Neuron (in vitro differentiated cells): ENCODE measurements around a stretch of chr19.

GRCh38 chr19:18932036-18932924, 8.7 kb downstream of the HOMER3 start:
- PRO-cap, result no peak

- PRO-cap, result no peak
Measured at GRCh38 chr19:18946636-18947463, 5.8 kb upstream of the HOMER3 start.

DNA sequence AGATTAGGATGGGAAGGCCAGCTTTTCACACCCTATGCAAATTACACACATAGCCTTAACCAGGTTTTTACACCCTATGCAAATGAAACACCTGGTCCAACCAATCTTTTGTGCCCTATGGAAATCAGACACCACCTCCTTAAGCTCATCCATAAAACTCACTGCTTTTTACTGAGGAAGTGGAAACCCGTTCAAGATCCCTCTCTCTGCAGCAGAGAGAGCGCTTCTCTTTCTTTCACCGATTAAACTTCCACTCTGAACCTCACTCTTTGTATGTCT, 25.3 kb upstream of the HOMER3 start:
- PRO-cap, result no peak

DNA sequence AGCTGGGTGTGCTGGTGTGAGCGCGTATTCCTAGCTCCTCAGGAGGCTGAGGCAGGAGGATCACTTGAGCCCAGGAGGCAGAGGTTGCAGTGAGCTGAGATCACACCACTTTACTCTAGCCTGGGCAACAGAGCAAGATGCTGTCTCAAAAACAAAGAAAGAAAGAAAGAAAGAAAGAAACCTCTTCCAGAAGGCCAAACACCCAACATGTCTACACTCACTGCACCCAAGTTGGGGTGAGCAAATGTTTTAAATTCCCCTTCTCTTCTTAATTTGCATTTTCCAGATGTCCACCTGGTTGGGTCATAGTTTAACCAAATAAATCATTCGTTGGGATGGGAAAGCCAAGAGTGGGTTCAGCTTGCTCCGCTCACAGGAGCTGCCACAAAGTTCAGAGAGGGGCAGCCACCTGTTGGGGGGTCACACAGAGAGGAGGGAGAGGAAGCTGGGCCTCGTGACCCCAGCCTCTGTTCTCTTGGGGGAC, 2.6 kb downstream of the MEF2B start:
- PRO-cap, result no peak

DNA sequence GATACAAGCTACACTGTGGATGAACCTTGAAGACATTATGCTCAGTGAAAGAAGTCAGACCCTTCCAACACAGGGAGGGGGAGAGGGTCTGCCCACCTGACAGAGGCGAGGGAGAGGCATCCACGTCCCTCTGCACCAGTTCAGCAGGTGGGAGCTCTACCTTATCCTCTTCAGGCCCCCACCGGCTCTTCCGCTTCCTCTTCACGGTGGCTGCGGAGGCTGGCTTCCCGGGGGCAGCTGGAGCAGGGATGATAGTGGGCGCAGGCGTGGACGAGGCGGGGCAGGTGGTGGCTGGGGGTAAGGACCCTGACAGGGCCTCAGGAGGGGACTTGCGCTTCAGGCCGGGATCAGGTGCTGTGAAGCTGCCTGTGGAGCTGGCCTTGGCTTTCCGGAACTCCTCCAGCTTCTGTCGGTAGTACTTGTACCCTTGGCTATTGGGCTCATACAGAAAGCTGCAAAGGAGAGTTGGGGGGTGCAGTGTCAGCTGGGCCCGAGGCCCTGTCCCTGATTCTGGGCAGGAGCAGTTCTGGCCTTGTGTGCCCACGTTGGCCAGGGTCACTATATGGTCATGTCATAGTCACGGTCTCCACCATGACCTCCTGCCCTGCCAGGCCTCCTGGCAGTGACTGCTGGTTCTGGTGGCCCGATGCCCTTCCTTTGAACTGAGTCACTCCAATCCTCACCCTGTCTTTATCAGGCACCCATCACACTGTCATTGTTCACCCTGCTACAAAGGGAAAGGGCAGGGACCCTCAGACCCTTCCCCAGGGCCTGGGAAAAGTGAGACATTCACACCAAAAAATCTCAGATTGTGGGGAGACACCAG, 23.2 kb downstream of the SUGP1 start:
- PRO-cap, result no peak

- PRO-cap, result no peak
Measured at GRCh38 chr19:19390107-19390761, 15.2 kb upstream of the GATAD2A start.

GRCh38 chr19:19403045-19403917, 2.2 kb upstream of the GATAD2A start:
- PRO-cap, result no peak

DNA sequence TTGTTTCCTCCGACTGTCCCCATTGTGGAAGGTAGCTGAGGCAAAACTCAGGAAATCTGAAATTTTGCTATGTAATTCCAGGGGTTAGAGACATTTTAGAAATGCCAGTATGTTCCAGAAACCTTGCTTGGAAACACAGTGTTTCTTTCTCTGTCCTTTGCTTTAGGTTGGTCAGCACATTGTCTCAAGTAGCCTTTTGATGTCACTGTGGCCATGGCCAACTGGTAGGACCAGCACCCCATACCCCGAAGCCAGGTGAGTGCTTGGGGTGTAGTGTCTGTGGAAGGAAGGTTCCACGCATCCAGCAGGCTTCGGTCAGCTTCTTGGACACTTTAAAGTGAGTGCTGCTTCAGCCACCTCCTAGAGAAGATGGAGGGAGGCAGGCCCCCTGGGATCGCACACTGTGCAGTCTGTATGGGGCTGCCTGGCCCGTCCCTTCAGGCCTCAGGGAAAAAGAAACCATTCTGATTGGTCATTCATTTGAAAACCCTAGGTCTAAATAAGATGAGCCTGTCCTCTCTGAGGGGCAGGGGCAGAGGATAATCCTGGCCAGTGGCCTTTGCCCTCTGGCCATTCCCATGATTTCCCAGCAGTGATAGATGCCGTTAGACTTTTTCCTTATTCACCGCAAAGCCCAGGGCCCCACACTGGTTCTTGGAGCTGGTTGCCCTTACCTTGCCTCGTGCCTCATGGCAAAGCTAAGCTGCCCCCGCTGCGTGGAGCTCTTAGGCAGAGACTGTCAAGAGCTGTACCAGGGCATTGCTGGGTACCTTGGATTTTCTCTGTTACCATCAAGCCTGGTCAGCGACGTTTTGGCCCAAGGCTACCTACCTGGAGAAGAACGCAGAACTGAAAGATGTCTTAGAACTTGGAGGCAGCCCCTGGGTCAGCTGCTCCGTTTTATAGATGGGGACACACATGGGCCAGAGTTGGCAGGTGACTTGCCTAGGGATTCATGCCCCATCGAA, 30.8 kb downstream of the GATAD2A start:
- PRO-cap, result no peak

DNA sequence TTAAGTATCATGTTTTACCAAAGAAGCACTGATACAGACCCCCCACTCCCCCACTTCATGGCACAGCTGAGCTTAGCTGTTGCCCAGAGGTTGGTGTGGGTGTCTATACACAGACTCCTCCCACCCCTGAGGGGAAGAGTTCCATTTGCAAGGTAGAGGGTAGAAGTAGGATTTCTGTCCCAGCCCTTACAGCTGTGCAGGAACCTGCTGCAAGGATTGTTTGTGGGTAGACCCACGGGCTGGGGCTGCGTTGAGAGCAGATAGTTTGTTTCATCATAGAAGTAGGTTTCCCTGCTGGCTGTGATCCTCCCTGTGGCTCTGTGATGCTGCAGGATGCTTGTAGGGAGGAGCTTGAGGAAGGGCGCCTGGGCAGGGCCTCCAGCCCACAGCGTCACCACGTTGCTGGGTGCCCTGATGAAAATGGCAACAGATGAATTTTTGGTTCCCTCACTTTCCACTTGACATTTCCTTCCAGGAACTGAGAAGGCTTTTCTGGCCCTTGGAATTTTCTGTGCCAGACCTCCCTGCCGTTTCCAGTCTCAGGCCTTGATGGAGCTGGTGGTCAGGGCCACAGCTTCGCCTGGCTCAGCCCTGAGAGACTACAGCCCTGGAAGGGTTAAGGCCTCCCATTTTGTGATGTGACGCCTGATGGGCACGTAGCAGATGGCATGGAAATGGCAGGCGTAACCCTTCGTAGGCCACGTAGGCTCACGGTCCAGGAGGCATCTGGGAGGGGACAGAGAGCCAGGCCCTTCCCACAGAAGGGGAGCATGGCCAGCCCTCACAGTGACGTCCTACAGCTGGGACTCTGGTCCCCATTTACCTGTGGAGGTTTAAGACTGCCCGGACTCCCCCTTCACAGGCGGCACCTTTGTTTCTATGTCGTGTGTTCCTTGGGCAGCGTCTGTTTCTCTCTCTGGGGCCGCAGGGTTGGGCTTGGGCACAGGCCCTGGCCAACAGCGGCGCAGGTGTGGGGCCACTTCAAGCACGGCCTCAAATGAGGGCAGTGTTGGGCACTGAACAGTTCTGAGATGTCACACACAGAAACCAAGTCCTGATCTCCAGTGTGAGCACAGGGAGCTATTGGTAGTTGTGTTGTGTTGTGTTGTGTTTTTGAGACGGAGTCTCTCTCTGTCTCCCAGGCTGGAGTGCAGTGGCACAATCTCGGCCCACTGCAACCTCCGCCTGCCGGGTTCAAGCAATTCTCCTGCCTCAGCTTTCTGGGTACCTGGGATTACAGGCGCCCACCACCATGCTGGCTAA, 42.3 kb downstream of the GATAD2A start:
- PRO-cap, result no peak

- PRO-cap, result no peak
Measured at GRCh38 chr19:19452930-19453711, 47.6 kb downstream of the GATAD2A start.

GRCh38 chr19:19463598-19464121, 51.7 kb downstream of the TSSK6 start:
- PRO-cap, result no peak

- PRO-cap, result bidirectional peak, plus-strand start at chr19:19464662, minus-strand start at chr19:19464489
Measured at GRCh38 chr19:19464404-19464770, 51.0 kb downstream of the TSSK6 start.

DNA sequence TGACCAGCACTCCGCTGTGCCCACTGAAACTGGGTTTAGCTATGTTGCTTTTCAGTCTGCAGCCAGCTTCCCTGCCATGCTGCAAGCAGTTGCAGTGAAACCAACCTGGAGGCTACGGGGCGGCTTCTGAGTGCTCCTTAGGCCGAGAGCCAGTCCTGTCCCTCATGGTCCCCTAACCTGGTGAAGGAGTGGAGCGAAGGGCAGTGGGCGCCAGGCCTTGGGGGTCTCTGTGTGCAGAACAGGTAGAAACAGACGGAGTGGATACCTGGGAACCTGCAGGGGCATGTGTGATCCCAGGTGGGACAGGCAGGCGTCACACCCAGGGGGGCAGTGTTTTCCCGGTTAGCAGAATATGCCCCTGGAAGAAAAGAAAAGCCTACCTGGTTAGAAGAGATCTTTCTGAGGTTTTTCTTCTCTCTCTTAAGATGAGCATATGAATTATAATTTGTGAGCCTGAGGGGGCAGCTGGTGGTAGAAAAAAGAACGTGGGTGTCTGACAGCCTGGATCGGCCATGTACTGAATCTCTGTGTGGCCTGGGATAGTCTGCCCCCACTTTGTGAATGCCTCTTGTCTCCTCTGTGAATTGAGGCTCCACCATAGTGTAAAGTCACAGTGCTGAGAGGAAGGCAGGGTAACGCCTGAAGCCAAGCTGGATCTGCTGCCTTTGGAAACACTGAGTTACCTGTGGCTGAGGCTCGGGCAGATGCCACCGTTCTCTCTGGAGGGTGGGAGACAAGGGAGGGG, 38.7 kb downstream of the TSSK6 start:
- PRO-cap, result no peak

DNA sequence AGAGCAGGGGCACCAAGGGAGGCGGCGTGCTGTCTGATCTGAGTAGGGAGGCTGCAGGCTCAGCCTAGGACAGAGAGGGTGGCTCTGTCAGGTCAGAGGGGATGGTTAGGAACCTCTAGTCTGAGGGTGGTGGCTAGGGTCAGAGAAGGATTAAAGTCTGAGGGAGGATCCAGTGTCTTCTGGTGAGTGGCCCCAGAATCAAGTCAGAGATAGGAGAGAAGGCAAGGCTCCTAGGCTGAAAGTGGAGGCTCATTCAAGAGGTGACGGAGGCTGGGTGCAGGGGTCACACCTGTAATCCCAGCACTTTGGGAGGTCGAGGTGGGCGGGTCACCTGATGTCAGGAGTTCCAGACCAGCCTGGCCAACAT, 1.9 kb upstream of the CILP2 start:
- PRO-cap, result no peak

- PRO-cap, result unidirectional peak, plus-strand start at chr19:19540665
Measured at GRCh38 chr19:19540310-19540785, 2.3 kb downstream of the CILP2 start.

- PRO-cap, result bidirectional peak, plus-strand start at chr19:19618987, minus-strand start at chr19:19618687
Measured at GRCh38 chr19:19618813-19619127, 283 bp upstream of the PBX4 start.

GRCh38 chr19:19635222-19635546, 7.2 kb upstream of the LPAR2 start:
- PRO-cap, result no peak

DNA sequence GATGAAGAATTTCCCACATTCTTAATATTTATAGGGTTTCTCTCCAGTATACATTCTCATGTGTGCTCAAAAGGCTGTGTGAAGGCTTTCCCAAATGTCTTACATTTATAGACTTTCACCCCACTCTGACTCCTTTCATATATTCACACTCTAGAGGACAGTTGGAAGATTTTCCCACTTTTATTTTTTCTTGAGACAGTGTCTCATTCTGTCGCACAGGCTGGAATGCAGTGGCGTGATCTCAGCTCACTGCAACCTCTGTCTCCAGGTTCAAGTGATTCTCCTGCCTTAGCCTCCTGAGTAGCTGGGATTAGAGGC, 22.4 kb downstream of the ZNF14 start:
- PRO-cap, result no peak

DNA sequence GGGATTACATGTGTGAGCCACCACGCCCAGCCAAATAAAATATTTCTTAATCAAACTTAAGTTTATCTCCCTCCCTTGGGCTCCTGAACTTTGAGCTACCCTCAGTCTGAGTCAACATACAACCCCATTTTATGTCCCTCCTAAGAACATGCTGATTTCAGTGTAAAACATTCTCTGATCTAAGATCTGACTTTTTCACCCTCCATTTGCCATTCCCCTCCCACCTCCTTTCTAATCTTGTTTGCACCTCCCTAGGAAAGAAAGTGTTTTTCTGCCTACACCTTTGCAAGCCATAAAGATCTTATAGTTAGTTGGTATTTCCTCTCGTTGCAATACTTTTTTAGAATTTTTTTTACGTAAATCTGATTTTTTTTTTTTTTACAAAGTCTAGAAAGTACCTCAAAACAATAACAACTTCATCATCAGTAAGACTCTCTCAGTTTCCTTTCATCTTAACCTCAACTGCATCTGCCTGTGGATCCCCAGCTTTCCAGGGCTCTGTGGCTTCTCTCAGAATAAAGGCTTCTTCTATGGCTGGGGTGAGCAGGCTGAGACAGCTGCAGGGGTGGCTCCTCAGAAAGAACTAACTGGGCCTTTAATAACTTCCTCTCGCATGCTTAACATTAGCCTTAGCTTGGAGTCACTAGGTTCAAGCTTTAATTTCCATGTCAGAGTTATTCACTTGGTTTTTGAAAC, 4.3 kb downstream of the ZNF506 start:
- PRO-cap, result no peak

- PRO-cap, result unidirectional peak, minus-strand start at chr19:19822302
Measured at GRCh38 chr19:19822101-19822523, 562 bp upstream of the ZNF506 start.